ENCODE measurements around the genes P4HA1 and CFAP70.

DNA sequence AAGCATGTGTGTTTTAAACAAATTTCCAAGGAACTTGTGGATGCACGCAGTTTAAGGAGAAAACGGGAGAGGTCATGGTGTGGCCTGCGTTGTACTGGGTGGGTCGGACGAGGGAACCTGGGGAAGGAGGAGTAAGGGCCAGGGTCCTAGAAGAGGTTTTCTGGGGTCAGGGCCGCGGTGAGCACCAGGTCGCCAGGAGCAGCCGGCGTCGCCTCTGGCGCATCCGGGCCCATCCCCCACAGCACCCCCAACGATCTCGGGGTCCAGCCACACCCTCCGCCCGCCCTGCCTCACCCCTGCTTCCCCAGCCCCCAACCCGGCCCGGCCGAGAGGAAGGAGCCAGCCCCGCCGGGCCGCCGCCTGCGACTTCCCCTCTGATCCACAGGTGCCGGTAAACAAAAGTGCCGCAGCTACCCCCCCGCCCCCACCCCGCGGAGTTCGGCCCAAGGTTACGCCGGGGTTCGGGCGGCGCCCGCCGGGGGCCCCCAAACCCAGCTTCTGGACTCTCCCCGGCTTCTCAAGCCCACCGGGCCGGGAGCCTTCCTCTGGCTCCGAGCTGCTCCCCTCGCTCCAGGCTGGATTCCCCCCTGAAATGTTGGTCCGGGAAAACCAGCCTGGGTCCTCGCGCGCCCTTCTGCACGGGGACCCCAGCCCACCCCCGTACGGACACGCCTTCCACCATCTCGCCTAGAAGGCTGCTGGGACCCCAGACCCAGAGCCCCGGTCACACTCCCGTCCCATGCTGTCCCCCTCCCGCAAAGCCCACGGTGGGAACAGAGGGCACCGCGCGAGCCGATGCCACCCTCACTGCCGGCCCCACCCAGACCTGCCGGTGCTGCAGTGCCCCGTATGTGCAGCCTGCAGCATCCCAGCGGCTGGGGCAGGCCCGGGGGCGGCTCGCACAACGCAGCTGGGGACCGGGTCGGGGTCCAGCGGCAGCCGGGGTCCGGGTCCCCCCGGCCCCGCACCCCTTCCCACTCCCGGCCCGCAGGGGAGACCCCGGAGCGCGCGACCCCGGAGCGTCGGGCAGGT is 1.2 kb downstream of the SPOCK2 start:
- PRO-cap: bidirectional peak, plus-strand start at position 427 of the sequence, minus-strand start at position 376 of the sequence; bidirectional peak, plus-strand start at position 866 of the sequence, minus-strand start at position 828 of the sequence

DNA sequence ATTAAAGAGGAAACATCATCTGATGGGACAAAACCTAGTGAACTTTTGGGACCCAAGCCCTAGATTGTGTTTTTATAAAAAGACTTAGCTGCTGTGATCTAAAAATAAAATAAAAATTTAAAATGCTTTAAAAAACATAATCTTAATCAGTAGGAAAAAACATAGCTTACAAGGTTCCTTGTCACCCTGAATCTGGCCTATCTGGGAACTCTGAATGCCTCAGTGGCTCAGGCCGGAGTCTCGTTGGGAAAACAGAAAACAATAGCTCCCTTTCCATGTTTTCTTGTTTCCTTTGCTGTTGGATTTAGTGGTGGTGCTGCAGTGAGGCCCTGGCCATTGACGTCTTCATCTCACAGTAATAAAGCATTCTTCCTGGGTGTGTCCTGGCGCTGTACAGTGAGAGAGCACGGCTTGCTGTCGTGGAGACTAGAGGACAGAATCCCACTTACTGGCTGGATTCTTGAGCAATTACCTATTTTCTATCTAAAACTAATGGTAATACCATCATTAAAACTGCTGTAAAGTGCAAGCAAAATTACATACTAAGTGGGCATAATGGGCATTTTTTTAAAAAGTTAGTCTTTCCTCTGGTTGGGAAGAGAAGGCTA is 1.2 kb upstream of the SPOCK2 start:
- PRO-cap: unidirectional peak, minus-strand start at position 360 of the sequence

- PRO-cap: bidirectional peak, plus-strand start at chr10:72260740, minus-strand start at chr10:72260554; bidirectional peak, plus-strand start at chr10:72261270, minus-strand start at chr10:72261276
Measured at GRCh38 chr10:72260356-72261443, 13.0 kb upstream of the DDIT4 start.

- PRO-cap: no peak
Measured at GRCh38 chr10:72274126-72274477, 378 bp downstream of the DDIT4 start.

GRCh38 chr10:72297590-72298545 is 24.1 kb downstream of the DDIT4 start:
- PRO-cap: bidirectional peak, plus-strand start at chr10:72298290, minus-strand start at chr10:72298101

DNA sequence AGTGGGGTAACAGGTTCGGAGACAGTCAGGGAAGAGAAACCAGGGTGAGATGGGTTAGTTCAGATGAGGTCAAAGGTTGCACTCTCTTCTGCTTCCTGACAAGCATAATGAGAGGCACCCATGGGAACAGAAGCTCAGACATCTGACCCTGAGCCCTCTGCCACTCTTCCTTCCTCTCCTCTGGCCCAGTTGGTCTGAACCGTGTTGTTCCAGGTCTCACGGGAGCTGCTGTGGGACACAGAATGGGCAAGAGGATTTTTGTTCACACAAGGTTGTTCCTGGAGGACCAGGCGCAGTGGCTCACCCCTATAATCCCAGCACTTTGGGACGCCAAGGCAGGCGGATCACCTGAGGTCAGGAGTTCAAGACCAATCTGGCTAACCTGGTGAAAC is 38.3 kb downstream of the DNAJB12 start:
- PRO-cap: no peak

DNA sequence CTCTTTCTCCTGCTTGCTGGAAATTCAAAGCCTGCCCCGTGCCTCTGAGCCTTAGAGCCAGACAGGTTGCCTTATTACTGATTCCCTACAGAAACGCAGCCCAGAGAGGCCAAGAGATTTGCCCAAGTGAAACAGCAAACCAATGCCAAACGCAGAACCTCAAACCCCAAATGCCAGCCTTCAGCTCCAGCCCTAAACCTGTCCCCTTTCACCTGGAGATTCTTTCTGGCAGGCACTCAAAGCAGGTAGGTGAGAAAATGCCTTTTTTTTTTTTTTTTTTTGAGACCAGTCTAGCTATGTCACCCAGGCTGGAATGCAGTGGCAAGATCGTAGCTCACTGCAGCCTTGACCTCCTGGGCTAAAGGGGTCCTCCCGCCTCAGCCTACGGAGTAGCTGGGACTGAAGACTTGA is 35.9 kb downstream of the DNAJB12 start:
- PRO-cap: no peak

- PRO-cap: no peak
Measured at GRCh38 chr10:72328091-72329171, 26.3 kb downstream of the DNAJB12 start.

DNA sequence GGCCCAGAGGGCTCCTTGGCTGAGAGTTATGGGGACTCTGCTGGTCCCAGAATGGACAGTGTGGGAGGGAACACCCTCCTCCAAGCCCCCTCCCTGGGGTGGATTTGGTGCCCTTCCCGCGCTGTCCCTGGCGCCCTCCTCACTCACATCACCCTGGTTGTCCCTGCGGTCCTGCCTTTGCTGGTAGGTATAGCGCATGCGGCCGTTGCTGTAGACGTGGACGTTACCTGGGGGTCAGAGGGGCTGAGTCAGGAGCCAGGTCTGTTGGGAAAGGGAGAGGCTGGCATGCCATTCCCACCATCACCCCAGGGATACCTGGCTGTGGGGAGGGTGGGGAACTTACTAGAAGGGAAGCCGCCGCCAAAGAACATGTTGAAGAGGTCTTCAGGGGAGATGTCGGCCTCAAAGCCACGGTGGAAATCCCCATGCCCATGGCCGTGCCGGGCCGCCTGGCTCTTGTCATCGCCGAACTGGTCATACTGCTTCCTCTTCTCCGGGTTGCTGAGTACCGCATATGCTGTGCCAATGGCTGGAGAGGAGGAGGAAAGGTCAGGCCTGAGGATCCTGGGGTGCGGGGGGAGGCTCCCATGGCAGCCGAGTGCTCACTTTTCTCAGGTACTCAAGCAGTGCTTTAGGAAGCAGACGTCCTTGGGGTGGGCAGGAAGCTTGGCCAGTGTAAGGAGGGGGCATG is 13.9 kb downstream of the DNAJB12 start:
- PRO-cap: no peak

DNA sequence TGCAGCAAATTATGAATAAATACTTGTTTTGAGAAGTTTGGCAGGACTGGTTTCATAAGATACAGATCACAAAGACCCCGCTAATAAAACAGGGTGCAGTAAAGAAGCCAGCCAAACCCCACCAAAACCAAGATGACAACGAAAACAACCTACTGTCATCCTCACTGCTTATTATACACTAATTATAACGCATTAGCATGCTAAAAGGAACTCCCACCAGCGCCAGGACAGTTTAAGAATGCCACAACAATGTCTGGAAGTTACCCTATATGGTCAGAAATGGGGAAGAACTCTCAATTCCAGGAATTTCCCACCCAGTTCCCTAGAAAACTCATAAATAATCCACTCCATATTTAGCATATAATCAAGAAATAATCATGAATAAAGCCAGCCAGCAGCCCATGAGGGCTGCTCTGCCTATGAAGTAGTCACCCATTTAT is 20.8 kb downstream of the MICU1 start:
- PRO-cap: no peak

DNA sequence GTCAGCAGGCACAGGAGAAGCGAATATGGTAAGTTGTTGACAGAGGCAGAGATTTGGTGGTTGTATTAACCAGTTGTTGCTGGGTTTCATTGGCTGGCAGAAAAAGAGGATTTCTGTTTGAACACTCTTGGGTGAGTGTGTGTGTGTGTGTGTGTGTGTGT is 976 bp downstream of the MCU start:
- PRO-cap: no peak

GRCh38 chr10:72693200-72693838 is 1.4 kb downstream of the MCU start:
- PRO-cap: no peak

- PRO-cap: no peak
Measured at GRCh38 chr10:72743908-72745073, 52.3 kb downstream of the MCU start.

DNA sequence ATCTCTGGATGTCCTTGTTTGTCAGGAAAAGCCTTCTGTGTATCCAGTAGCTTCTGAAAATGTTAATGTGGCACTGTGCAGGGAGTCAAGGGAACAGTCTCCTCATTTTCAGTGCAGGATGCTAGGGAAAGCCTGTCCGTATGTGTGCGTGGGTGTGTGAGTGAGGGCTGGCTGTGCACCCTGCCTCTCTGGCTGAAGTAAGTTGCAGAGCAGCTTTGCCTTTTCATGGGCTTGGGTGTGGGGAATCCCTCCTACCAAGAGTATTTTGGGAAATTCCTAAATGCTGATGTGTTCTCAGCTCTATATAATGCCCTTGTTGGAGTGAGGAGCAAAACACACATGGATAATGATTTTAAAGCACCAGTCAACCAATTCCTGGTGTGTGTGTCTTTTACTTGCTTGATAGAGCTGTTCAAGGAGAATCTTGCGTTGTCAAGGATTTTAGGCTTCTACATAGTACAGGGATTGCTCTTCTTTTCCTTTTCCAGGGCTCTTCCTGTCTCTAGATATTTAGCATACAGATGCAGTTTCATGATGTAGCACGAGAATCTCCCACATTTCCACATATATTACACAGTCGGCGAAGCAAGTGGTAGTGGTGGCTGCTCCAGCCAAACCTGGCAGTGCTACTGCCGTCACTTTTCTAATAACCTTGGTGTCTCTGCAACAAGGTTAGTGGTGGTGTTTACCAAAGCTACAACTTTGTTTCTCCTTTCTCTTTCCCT is 92.8 kb downstream of the MCU start:
- PRO-cap: no peak

DNA sequence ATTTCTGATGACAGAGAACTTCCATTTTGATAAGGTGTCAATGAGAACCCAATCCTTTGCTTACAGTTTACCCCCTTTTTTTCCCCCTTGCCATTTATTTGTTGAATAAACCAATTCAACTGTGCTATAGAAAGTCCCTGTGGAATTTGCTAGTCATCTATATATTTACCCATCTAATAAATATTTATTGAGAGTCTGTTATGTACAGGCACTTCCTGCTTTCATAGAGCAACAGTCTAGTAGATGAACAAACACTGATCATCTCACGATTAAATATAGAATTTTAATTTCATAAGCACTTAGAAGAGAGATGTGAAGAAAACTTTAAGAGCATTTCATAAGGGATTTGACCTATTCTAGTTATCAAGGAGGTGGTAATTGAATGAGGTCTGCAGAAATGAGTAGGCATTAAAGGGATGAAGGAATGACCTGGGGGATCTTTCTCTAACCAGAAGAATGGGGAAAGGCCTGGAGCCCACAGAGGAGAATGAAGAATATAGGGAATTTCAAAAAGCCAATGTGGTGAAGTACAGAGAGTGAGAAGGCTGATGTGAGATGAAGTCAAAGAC is 87.9 kb upstream of the OIT3 start:
- PRO-cap: no peak

DNA sequence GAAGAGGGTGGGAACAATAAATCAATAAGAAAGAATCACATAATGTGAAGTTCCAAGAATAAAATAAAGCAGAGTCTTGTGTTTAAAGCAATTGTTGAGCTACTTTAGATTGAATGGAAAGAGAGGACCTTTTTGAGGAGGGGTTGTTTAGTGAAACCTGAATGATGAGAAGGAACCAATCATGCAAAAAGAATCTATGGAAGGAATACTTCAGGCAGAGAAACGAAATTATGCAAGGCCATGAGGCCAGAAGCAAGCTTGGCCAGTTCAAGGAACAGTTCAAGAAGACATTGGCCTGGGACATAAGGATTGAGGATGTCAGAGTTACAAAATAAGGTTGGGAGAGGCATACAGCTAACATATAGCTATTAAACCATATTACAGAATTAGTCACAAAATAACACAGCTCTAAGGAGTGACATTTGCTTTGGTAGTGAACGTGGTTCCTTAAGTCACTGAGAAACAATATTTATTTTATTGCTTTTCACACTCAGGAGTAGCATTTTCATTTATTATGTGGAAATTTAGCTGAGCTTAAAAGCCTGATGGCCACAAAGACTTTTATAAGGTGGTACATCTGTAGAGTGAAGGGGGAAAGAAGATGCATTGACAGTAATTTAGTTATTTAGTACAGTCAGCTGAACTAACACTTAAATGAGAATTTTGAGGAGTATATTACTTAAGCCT is 86.8 kb upstream of the OIT3 start:
- PRO-cap: no peak

DNA sequence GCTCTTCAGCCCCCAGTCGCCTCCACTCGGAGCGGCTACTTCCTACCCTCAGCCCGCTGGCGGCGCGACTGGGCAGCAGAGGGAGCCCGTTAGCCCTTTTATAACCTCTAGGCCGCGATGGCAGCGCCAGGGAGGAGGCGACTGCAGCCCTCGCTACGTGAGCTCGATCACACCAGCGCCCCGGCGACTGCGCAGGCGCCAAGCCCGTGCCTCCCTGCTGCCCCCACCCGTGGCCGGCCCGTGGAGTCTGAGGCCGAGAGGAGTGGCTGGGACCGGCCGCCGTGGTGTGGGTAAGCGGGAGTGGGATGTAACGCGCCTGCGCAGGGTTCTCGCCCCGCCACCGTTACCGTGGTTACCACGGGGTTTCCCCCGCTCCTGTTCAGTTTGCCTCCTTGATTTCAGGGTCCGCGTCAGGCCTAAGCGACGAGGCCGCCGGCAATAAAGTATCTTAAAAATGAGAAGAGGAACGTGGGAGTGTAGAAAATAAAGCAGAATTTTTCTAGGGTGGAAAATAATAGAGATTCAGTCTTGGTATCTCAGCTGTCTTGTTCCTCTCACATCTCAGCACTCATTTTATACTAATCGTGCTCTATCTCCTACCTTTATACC is at the start of gene P4HA1:
P4HA1 (minus strand) TSS at position 74 of the 609 bp plus-strand sequence.
- PRO-cap: bidirectional peak, plus-strand start at position 395 of the sequence, minus-strand start at position 70 of the sequence

DNA sequence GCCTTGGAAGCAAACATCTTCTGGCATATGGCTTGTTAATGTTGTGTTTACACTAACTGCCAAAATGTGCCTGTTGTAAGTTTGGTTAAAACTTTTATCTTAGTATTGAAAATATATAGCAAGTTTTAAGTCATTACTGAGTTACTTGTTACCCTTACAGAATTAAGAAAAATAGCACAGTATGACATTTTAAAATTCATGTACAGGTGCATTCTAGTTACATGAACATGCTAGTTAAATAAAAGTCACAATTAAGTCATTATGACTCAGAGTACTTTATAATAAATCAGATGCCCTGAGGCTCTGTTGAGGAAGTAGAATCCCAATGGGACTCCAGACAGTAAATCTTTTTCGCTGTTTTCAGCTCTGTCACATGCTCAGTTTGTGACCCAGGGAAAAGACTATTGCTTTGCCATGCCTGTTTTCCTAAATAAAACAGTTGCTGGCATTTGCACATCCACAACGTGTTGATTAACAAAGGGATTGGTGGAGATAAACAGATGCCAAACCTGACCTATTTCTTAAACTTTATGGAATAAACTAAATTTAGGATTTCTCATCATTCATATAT is 21.0 kb downstream of the NUDT13 start:
- PRO-cap: no peak

DNA sequence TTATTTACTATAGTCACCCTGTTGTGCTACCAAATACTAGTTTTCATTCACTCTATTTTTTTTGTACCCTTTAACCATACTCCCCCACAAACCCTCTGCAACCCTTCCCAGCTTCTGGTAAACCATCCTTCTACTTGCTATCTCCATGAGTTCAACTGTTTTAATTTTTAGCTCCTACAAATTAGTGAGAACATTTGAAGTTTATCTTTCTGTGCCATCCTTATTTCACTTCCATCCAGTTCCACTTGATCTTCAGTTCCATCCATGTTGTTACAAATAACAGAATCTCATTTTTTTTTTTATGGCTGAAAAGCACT is 2.0 kb downstream of the ECD start:
- PRO-cap: no peak

- PRO-cap: bidirectional peak, plus-strand start at chr10:73358394, minus-strand start at chr10:73358398; bidirectional peak, plus-strand start at chr10:73358897, minus-strand start at chr10:73358732
Measured at GRCh38 chr10:73357951-73359014, at the start of gene CFAP70. CFAP70 (minus strand) TSS chr10:73358864.